WTC11 (cell line): Measurements from ENCODE around the genes CCDC83 and TMEM135.

DNA sequence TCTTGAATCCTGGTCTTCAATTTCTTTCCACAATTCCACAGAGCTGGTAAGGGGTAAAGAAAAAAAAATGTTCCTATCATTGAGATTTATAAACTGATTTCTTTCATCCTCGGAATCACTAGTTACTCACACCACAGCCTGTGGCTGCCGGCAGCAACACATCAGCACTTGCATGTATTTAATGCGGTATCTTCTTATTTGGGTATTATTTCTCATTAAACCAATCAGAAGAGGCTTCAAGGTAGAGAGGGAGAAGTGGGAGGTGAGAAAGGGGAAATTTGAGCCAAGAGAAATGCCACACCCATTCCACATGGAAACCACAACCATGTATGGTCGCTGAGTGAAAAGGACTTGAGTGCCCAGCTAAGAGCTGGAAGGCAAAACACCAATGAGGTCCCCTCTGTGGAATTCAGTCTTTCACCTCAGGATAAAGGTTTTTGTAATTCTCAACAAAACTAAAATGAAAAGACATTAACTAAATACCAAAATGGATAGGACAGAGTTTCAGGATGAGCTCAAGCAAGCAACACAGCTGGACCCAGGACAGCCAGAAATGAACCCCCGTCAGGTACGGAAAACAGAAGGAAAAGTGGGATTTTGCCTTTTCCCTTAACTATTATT, 26.0 kb downstream of the SYTL2 start:
- PRO-cap, result no peak

DNA sequence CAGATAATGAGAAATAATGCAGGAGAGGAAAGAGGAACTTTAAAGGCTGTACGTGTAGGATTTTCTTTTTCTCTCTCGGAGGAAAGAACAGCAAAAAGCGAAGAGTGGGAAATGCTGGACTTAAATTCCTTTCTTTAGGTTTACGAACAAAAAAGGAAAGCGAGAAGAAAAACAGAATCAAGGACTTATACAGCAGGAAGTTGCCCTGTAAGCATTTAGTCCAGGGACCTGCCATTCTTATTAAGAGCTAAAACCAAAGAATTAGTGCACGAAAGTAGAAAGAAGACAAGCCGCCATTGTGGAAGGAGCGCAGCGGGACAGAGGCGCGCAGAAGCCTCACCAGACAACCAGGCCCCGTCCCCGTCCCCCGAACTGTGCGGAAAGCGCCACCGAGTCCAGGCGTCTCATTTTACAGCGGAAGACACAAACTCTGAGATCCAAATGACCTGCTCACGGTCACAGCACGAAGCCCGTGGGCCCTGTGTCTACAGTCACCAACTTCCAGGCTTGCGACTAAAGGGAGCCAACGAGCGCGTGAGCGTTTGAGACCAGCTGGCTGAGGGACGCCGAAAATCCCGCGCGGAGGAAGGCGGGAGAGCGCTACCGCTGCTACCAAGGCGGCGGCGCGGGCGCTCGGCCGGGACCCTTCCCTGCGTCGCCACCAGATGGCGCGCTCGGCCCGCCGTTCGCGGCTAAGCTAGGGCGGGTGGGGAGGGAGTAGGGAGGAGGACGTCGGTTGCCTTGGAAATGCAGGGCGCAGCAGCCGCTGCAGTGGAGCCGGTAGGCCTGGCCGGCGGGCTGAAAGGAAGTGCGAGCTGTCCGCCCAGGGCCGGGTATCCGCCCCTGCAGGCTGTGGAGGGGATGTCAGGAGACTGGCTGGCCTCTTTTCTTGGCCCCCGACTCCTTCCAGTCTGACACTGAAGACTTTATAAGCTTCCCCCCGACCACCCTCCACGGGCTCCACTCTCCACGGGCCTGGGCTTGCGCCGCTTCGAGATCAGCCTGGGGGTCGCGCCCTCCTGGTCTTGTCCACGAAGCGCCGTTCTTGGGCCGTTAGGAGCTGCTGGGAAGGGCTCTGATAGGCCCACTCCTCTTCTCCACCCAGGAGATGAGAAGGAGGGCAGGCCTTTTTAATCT, at the start of gene CCDC83:
Gene CCDC83 (plus strand): TSS at position 1,028 of the 1,137 bp plus-strand sequence.
- PRO-cap, result bidirectional peak, plus-strand start at position 769 of the sequence, minus-strand start at position 515 of the sequence

- PRO-cap, result no peak
Measured at GRCh38 chr11:85950748-85951134, 95.6 kb downstream of the CCDC83 start.

DNA sequence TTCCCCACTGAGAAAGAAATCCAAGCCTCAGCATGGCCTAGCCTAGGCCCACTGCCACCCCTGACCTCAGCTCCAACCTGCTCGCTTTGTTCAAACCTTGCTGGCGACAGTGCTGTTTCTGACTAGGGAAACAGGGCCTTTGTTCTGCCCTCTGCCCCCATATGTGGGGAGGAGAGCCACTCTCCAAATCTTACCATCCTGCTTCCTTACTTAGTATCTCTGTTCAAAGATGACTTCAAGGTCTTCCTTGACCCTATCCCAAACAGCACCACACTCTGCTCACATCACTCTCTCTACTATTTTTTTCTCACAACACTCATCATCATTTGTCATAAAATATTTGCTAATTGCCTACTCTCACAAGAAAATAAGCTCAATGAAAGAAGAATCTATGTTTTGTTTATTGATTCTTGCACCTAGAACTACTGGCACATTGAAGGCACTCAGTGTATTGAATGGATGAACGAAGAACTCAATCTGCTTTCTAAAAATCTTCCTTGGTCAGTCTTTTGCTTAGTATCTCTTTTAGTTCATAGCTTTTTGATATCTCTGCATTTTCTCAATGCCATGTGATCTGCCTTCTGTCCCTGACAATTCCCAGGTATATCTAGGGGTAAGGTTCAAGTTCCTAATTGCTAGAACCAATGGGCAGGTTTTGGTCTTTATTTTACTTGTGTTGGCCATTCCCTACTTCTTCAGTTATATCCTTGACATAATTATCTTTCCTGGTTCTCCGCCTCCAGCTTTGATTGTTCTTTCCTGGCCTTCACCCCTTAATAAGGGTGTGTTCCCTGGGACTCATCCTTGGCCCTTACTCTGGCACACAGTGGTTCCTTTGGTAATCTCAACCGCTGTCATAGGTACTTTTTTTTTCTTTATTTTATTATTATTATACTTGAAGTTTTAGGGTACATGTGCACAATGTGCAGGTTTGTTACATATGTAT, 96.2 kb downstream of the CCDC83 start:
- PRO-cap, result no peak

GRCh38 chr11:85963976-85965161, 104.5 kb downstream of the PICALM start:
- PRO-cap, result no peak

- PRO-cap, result no peak
Measured at GRCh38 chr11:85965212-85965680, 103.6 kb downstream of the PICALM start.

DNA sequence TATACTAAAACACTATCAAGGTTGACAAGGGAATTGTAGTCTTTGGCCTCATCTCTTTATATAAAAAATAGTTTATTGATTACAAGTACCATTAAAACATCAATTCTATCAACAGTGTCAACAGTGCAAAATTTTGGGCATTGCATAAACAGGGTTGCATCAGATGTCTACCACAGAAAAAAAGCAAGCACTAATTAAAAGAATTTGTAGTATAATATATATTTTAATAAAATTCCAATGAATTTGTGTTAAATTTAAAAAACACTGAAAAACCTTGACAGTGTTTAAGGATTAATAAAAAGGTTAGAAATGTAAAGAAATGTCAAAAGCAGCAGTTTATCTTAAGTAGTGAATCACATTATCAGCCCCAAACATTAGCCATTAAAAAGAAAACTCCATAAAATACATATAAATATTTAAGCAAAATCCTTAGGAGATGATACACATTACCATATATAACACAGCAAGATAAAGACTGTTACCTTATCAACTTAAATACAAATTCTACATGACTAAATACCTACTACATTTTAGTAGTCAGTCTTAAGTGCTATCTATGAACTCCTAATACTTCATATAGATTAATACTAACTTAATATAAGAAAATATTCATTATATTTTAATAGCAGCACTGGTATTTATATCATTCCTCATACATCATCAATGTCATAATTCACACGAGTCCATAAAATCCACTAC, 90.5 kb downstream of the PICALM start:
- PRO-cap, result no peak

DNA sequence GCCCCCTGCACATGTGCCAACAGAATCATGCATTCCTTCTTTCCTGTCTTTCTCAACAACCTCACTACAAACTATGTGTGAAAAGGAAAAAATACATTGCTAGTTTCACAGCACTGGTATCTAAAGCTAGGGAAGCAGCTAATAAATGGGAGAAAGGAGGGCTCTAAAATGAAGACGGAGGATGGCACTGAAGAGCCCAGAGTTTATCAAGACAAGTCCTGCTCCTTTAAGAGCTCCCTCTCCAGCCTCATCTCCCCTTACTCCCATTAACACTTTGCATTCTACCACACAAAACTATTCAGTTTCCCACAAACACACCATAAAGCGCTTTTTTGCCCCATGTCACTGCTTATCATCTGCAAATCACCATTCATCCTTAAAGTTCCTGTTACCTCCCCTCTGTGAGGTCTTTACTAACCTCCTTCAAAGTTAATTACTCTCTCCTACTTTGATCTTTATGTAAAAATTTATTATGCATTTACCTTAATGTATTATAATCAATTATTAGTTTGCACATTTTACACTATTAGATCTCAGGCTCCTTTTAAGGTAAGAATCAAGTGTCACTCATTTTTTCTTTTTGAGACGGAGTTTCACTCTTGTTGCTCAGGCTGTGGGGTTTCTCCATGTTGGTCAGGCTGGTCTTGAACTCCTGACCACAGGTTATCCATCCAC, 14.5 kb downstream of the PICALM start:
- PRO-cap, result no peak

GRCh38 chr11:86181321-86181801, 63.2 kb upstream of the EED start:
- PRO-cap, result no peak

- PRO-cap, result no peak
Measured at GRCh38 chr11:86440692-86441460, 66.2 kb downstream of the CCDC81 start.

DNA sequence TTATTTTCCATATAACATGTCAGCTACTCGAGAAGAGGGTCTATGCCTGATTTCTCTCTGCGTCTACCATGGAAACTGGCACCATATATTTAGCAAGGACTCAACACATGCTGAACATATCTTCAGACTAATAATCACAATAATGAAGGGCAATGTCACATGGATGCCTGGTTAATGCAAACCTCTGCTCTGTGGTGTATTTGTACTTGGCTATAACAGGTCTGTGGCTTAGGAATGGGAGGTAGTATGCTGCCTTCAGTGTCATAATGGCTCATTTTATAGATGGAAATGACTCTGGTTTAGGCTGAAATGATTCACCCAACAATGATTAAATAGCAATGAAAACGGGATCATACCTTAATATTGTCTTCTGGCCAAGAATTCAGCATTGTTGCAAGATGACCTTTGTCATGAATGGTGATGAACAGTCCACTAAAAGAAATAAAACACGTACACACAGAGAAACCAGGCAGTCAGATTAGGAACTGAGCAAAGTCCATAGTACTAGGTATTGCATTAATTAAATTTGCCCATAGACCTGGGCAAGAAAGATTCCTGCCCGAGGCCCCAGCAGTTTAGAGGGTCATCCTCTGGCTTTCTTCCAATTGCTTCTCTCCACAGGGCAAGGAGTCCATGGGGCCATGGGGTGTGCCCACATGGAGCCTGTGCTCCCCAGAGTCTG, 133.9 kb downstream of the CCDC81 start:
- PRO-cap, result no peak

GRCh38 chr11:86511062-86511681, 136.5 kb downstream of the CCDC81 start:
- PRO-cap, result no peak

DNA sequence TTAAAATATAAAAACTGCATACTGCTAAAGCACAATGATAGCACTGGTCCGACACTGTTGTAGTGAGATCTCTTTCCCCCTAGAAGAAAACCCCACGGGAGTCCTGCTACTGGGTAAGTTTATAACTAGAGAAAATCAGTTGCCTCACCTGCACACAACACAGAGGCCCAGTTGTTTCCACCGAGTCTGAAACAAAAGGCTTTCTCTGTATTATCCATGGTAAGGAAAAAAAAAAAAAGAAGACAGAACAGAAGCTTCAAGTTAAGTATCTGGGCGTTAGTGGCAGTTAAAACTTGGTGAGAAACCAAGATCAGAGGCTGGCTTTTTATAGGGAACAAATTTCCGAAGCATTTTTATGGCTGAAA, 208.0 kb downstream of the CCDC81 start:
- PRO-cap, result no peak

DNA sequence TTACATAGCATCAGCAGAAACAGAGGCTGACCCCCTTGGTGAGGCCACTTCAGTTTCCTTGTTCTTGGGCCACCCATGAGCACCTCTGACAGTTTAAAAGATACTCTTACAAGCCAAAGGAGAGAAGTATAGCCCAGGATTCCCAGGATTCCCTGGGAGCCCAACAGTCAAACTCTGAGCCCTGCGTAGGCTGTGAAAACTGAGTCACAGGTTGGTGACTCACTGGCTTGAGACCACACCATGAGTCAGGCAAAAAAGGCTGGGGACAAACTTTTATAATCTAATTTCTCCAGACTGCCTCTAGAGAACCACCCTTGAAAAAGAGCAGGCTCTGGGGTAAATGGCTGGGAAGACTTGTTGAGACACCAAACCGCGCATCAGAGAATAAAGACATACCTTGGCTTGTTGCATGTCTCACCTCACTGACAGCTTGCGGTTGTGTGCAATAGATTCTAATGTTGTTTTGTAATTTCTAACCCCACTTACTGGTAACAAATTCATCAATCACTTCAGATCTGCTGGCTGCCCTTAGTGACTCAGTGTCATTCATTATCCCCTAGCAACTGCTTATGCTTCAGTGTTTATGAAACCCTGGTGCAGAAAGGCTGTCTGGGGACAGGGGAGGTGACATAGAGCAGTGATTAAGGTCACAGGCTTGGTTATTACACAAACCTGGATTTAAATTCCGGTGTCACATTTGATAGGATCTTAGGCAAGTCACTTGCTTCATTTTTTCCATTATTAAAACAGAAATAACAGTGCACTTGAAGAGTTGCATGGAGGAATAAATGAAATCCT, 56.8 kb upstream of the PRSS23 start:
- PRO-cap, result no peak

DNA sequence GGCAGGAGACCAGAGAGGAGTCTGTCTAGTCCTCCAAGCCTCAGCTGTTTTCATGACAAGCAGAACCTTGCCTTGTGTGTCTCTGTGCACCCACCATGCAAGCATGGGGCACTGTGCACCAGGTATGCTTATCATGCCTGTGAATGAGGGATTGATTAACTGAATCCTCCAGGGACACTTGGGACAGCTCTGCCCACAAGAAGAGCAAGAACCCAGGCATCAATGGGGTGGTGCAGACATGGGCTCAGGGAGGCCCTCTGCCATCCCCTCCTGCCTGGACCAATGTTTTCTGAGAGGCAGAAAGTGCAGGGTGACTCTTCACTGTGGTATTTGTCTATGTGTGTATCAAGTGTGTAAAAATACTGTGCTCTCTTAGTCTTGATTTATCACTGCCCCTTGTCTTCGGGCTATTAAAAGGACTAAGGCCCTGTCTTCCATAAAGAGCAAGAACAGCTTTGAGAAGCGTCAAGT, 14.3 kb downstream of the PRSS23 start:
- PRO-cap, result no peak

DNA sequence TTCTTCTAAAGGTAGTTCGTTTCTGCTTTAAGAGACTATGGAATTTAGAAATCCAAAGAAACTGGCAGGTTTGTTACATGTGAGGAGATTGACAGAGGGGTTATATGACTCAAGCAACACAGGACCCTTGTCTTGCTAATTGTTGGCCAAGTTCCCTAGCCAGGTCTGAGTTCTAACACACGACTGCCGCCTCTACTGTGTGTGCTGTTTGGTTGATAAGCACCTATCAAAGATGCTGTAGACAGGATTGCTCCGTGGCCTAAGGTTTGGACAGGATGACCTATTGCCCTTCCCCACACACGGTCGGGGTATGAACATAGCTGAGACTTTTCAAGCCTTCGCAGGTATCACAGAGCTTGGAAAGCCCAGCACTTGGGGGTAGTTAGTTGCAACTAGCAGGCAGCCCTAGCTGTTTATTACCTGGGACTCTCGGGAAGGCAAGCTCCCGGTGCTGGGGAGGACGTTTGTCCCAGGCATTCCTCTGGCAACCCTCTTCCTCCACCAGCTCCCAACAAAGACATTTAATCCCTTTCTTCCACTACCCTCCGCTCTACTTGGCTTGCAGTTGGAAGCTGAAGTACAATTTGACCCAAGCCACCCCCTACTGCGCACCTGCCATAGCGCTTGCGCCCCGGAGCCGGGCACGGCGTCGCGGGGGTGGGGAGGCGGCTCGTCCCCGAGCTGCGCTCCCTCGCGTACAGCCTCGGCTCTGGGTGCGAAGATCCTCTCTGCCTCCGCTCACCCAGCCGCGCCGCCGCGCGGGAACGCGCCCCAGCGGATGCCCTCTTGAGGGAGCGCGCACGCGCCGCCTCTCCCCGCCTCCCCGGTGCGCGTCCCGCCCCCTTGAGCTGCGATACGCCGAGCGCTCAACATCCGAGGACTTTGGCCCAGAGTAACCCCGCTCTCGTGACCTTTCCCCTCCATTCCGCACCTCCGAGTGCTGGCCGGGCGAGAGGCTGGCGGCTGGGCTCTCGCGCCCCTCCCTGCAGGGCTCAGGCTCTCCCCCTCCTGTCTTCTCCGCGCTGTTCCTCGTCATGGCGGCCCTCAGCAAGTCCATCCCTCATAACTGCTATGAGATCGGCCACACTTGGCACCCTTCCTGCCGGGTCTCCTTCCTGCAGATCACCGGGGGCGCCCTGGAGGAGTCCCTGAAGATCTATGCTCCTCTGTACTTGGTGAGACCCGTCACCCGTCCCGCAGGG, at the start of gene TMEM135:
Gene TMEM135 (plus strand): TSS at position 923 of the 1,202 bp plus-strand sequence.
- PRO-cap, result unidirectional peak, minus-strand start at position 519 of the sequence; bidirectional peak, plus-strand start at position 923 of the sequence, minus-strand start at position 711 of the sequence

- PRO-cap, result bidirectional peak, plus-strand start at chr11:88509228, minus-strand start at chr11:88509205; bidirectional peak, plus-strand start at chr11:88509519, minus-strand start at chr11:88509506
Measured at GRCh38 chr11:88509034-88509769, 171.7 kb upstream of the CTSC start.

DNA sequence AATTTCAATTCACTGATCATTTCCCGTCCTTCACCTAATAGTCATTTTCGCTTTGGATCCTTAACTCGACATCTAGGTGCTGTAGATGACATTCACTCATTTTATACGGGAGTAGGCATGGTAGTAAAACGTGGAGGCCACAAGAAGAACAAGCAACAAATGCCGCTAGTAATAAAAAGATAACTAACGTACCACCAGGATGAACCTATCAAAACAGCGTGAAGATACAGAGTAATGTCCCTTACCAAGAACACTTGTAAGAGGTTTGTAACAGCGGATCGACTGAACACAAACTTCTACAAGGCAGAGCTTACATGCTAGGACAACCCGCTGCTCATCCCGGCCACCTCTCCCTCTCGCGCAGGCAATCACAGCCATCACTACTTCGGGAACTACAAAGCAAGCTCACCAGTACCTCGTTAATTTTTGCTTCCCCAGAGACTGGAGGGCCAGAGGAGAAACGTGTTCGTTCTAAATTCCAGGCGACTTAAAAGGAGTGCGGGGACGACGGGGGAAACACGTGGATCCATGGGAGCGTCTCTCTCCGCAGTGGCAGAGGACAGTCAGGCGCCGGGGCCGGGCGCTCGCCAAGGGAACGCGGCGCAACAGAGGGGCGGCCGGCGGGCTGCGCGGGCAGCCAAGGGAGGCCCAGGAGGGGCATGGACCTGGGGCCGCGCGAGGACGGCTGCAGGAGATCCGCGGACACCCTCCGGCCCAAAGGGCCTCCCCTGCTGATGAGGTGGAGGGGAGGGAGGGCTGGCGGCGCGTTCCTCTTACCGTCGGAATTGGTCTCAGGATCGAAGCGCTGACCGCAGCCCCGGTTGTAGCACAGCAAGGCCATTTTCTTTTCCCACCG, 507 bp downstream of the CHORDC1 start:
- PRO-cap, result bidirectional peak, plus-strand start at position 490 of the sequence, minus-strand start at position 379 of the sequence; bidirectional peak, plus-strand start at position 555 of the sequence, minus-strand start at position 551 of the sequence

- PRO-cap, result no peak
Measured at GRCh38 chr11:92085217-92085624, 139.4 kb upstream of the FAT3 start.

DNA sequence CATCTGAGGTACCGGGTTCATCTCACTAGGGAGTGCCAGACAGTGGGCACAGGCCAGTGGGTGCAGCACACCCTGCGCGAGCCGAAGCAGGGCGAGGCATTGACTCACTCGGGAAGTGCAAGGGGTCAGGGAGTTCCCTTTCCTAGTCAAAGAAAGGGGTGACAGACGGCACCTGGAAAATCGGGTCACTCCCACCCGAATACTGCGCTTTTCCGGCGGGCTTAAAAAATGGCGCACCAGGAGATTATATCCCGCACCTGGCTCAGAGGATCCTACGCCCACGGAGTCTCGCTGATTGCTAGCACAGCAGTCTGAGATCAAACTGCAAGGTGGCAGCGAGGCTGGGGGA, 55.2 kb upstream of the FAT3 start:
- PRO-cap, result no peak